HEK293 (cell line): ENCODE results near the genes ACE and CSHL1.

DNA sequence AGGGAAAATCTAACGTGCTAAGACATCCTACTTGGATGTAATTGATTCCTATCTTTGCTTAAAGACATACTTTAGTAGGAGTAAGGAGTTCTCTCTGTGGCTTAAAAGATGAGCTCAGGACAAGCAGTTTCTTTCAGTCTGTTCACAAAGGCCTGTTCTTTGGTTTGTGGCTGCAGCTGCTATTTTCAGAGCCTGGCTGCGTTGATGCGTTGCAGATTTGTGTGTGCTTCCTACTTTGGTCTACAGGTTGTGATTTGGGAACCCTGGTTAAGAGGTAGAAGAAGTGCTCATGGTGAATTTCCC lies 24.5 kb upstream of the TLK2 start:
- PRO-cap: no peak
- RRBS, 2 experiments: no CpG with 5 or more reads among the region's 3 CpGs

DNA sequence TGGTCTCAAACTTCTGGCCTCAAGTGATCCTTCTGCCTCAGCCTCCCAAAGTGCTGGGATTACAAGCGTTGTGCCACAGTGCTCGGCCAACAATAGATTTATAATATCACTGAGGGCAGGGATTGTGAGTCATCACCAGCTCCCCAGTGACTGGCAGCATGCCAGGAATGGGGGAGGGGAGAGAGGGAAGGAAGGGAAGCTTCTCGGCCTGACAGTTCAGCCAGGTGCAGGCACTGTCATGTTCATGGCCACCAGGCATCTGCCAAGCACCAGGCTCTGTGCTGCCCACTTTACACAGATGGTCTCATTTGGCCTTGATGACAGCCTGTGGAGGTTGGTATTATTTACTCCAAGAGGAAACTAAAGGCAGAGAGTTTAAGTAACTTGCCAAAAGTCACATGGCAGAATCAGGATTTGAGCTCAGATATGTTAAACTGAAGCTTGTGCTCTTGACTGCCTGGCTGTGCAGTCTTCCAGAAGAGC lies 7.8 kb upstream of the TLK2 start:
- PRO-cap: no peak
- RRBS, 2 experiments: no CpG with 5 or more reads among the region's 3 CpGs

GRCh38 chr17:62543485-62544514 lies 65.2 kb downstream of the TLK2 start:
- PRO-cap: no peak
- RRBS, 2 experiments: no CpG with 5 or more reads among the region's 5 CpGs

DNA sequence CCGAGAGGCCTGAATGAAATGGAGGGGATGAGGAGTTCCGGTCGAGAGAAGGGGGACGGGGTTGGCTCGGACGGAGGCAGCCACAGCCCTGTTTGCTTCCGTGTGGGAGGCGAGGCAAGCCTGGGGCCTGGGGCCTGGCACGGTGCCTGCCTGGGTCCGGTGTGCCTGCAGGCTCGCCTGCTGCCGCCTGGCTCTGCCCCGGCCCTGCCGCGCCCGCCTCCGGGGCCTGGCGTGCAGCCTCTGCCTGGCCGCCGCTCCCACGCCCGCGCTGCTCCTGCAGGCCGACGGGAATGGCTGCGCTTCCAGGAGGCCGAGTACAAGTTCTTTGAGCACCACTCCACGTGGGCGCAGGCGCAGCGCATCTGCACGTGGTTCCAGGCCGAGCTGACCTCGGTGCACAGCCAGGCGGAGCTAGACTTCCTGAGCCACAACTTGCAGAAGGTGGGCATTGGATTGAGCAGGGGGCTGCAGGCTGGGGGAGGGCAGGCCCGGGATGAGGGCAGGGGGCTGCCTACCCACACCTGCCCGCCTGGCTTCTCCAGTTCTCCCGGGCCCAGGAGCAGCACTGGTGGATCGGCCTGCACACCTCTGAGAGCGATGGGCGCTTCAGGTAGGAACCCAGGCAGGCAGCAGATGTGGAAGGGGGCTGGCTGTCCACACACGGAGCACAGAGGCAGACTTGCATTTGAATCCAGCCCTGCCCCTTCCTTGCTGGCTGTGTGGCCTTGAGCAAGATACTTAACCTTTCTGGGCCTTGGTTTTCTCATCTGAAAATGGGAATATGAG lies 53.2 kb downstream of the MRC2 start:
- PRO-cap: no peak
- RRBS, 2 experiments: 91 to 94% methylated on average over 7 of the region's 42 CpGs

DNA sequence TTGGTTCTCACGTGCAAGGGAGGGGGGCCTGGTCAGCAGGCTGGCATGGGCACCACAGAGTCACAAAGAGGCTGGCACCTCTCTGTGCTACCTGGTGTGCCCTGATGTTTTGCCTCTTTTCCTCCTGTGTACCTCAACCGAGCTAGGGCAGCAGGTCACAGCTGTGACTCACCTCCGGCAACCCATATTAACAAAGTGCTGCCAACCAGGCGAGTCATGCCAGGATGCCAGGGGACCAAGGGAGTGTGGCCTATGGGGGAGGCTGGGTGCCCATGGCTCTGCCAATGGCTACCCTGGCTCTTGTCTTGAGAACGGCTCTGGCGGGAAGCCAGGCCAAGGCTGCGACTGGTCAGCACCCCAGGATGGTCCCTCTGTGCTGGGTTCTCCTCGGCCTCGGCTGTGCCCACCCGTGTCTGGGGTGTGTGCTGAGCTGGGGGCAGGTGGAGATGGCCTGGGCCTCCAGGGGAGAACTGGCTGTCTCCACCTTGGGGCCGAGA lies 75.7 kb downstream of the MRC2 start:
- PRO-cap: no peak
- RRBS, 2 experiments: no CpG with 5 or more reads among the region's 11 CpGs

DNA sequence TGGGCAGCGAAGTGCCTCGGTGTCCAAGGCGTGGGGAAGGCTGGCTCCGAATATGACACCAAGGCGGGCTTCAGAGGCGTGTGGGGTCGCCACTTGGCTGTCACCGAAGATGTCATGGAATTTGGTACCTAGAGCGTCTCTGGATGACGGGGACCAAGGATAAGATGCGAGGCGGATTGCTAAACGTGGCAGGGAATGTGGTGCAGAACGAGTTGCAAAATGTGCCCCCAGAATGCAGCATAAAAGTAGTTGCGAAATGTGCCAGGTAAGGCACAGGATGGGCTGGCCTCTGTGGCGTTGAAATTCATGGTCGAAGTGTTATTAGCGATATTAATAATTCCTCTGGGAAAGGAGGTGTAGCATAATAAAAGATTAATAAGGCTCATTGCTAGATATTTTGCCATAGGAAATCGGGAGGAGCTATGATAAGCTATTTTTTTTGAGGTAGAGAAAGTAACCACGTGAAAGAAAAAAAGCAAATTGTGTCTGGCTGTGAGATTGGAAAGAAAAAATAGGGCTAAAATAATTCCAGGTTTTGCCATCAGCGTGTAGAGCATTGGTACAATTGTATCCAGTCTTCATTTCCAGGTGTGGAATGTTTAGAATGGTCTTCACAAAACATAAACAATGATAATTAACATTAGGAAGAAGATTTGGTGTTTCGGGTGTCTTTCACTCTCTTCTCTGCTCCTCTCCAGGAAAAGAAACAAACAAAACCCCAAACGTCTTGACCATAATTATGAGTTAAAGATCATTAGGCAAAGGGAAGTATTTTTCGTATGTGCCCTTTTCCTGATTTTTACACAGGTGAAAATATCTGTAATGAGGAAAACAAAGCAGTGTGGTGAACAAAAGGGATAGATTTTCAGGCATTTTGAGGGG lies 1.1 kb downstream of the TANC2 start:
- PRO-cap: bidirectional peak, plus-strand start at position 53 of the sequence, minus-strand start at position 54 of the sequence
- RRBS, 2 experiments: no CpG with 5 or more reads among the region's 24 CpGs

DNA sequence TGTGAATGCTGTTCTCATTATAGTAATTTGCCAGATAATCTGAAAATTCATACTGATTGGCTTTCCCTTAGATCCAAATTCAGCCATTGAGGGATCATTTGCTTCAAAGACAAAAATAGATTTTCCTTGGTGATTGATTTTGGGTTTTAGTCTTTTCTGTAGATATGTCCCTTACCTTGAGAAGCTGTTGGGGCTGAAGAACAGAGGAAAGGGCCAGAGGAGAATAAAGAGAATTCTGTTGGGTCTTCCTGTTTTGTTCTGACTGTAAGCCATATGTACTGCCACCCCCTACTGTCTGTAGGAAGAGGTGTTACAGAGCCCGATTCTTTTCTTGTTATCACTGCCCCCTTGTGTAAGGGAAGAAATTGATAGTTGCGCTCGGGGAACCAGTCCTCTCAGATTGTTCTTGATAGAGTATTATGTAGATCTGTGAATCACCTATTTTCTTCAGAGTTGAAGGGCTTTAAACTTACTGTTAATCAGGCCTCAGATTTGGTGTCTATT lies 2.3 kb downstream of the TANC2 start:
- PRO-cap: unidirectional peak, minus-strand start at position 225 of the sequence
- RRBS, 2 experiments: no CpG with 5 or more reads among the region's 3 CpGs

- PRO-cap: no peak
- RRBS, 2 experiments: no CpG with 5 or more reads among the region's 24 CpGs
Measured at GRCh38 chr17:63431784-63432964, 13.9 kb downstream of the CYB561 start.

DNA sequence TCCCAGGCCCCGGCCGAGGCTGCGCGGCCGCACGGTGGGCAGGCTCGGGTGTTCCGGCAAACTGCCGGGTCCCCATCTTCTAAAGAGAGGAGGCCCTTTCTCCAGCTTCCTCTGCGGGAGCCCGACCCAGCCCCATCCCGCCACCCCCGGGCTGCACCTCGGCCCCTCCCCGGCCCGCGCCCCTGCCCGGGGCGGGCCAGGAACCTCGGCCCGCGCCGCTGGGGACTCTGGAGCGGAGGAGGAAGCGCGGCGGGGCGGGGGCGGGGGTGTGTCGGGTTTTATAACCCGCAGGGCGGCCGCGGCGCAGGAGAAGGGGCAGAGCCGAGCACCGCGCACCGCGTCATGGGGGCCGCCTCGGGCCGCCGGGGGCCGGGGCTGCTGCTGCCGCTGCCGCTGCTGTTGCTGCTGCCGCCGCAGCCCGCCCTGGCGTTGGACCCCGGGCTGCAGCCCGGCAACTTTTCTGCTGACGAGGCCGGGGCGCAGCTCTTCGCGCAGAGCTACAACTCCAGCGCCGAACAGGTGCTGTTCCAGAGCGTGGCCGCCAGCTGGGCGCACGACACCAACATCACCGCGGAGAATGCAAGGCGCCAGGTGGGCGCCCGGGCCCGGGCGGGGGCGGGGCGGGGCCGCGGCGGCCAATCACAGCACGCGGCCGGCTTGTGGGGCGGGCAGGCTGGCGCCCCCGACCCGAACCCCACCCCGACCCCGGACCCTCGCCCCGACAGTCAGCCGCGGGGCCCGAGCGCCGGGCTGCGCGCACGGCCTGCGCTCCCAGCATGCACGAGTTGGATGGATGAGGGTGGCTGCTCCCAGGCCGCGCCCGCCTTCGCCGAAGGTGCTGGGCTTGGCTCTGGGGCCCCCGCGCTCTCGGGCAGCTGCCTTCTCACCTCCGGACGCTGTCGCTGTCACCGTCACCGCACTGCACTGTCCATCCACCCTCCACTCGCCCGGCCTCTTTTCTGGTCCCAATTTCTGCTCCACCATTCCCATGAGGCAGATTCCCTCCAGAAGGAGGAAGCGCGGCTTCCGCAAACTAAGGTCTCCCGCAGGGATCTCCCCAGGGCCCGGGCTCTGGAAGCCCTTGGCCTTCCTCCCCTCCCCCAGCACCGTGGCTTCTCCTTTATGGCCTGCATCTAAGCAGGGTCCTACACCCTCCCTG lies at the start of gene ACE:
Gene ACE, plus strand, starts transcription at position 309 of the 1,159 bp plus-strand sequence.
- PRO-cap: bidirectional peak, plus-strand start at position 309 of the sequence, minus-strand start at position 254 of the sequence; bidirectional peak, plus-strand start at position 724 of the sequence, minus-strand start at position 576 of the sequence; unidirectional peak, minus-strand start at position 1,056 of the sequence
- RRBS, 2 experiments: 2 to 5% methylated on average over 48 of the region's 118 CpGs

DNA sequence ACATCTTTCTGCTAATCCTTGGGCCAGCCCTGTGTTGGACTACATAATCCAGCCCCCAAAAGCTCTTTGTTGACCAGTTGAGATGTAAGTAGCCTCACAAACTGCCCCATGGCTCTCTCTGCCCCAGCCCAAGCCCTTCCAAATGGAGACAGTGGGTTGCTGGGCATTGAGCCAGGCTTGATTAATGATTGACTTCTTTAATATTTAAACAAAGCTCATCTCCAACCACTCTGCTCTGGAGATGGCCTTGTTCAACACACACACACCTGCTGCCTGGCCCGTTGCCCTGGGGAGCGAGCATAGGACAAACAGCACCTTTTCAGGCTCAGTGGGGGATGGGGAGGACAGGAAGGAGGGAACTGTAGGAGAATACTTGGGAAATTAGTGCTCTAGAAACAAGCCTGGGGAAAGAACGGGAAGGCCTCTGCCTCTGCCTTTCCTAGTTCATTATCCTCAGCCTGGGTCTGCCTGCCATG lies 2.7 kb upstream of the KCNH6 start:
- PRO-cap: no peak
- RRBS, 2 experiments: no CpG with 5 or more reads among the region's 3 CpGs

GRCh38 chr17:63550829-63551725 lies 800 bp downstream of the DCAF7 start:
- PRO-cap: bidirectional peak, plus-strand start at chr17:63551223, minus-strand start at chr17:63551160
- RRBS, 2 experiments: 2% methylated on average over 4 of the region's 32 CpGs

- PRO-cap: bidirectional peak, plus-strand start at chr17:63623370, minus-strand start at chr17:63623325
- RRBS, 2 experiments: under 1 to 2% methylated on average over 26 of the region's 44 CpGs
Measured at GRCh38 chr17:63622979-63623673, 909 bp downstream of the MAP3K3 start.

GRCh38 chr17:63681156-63681878 lies 18.6 kb downstream of the LIMD2 start:
- PRO-cap: no peak
- RRBS, 2 experiments: no CpG with 5 or more reads among the region's 7 CpGs

DNA sequence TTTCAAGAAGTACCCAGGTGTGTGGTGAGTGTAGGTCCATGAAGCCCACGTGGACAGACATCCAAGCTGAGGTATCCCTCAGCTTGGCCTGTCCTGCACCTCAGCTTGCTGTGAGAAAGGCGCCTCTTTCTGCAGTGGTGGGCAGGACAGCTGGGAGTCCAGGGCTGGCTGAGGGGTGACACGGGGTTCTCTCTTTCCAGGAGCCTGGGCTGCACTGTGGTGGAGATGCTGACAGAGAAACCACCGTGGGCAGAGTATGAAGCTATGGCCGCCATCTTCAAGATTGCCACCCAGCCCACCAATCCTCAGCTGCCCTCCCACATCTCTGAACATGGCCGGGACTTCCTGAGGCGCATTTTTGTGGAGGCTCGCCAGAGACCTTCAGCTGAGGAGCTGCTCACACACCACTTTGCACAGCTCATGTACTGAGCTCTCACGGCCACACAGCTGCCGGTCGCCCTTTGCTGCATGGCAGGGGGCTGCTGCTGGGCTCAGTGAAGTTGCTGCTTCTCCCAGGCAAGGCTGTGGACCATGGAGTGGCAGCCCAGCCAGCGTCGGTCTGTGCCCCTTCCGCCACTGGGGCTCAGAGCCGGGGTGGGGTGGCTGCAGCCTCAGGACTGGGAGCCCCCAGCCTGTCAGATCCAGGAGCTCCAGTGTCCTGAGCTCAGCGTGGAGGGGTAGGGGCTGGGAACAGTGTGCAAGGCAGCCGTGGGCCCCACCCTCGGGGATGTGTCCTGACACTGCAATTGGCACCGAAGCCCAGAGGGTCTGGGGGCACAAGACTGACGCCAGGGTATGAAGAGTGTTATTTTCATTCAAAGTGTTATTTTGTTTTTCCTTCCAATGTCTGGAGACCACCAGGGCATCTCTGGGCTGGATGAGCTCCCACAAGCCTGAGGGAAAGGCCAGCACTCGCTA lies 6.3 kb downstream of the LIMD2 start:
- PRO-cap: no peak
- RRBS, 2 experiments: no CpG with 5 or more reads among the region's 21 CpGs

GRCh38 chr17:63699112-63699601 lies 768 bp downstream of the LIMD2 start:
- PRO-cap: no peak
- RRBS, 2 experiments: 6 to 8% methylated on average over 9 to 11 of the region's 25 CpGs

- PRO-cap: no peak
- RRBS, 2 experiments: 82 to 90% methylated on average over 2 of the region's 26 CpGs
Measured at GRCh38 chr17:63701198-63701817, 1.4 kb upstream of the LIMD2 start.

DNA sequence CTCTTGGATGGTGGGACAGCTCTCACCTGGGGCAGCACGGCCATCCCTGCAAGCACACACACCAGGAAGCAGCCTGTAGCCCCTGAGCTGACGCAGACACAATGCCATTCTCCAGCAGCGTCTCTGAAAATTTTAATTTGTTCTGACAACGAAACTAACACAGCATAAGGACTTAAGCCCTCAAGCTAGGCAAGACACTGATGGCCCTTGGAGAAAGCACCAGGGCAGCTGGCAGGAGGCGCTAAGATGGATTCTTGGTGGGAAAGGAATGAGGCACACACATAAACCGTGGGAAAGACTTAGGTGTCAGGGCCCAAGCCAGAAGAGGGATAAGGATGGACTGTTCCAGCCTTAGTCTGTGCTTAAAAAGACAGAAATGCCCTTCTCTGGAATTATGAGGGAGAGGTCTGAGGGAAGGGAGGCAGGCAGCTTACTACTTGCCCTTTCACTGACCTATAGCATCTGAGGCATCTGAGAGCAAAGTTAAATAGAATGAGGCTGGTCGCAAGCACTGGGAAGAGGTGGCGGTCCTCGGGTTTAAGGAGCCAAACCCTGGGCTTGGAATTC lies 2.9 kb upstream of the LIMD2 start:
- PRO-cap: no peak
- RRBS, 2 experiments: no CpG with 5 or more reads among the region's 9 CpGs

DNA sequence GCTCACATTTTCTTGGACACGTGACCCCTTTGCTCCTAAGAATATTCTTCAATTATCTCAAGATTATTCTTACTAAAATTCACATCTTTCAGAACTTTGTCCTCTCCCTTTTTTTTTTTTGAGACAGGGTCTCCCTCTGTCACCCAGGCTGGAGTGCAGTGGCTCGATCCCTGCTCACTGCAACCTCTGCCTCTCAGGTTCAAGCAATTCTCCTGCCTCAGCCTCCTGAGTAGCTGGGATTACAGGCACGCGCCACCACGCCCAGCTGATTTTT lies 8.8 kb upstream of the STRADA start:
- PRO-cap: no peak
- RRBS, 2 experiments: no CpG with 5 or more reads among the region's 5 CpGs

GRCh38 chr17:63823609-63824525 lies 3.4 kb upstream of the PSMC5 start:
- PRO-cap: no peak
- RRBS, 2 experiments: no CpG with 5 or more reads among the region's 19 CpGs

DNA sequence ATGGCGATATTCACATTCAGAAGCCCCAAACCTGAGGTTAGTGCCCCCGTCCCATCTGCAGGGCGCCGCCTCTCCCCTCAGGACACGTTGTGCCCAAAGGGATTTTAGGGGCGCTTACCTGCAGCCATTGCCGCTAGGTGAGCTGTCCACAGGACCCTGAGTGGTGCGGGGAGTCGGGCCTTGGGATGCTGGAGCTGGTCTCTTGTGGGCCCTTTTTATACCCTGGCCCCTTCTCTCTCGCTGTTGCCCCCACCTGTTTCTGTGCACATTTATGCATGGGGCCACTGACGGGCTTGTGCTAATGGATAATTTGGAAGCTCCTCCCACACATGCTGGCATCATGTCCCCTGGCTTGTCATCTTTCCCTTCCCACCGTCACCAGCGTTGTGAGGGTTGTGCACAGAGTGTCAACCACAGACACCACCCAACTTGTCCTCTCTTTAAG lies at the start of gene CSHL1:
Gene CSHL1, minus strand, starts transcription at position 190 of the 445 bp plus-strand sequence.
- PRO-cap: no peak
- RRBS, 2 experiments: no CpG with 5 or more reads among the region's 13 CpGs